Caco-2 (cell line): ENCODE measurements around the genes PRSS53, KAT8, ITGAD, RUSF1 and ZNF267.

DNA sequence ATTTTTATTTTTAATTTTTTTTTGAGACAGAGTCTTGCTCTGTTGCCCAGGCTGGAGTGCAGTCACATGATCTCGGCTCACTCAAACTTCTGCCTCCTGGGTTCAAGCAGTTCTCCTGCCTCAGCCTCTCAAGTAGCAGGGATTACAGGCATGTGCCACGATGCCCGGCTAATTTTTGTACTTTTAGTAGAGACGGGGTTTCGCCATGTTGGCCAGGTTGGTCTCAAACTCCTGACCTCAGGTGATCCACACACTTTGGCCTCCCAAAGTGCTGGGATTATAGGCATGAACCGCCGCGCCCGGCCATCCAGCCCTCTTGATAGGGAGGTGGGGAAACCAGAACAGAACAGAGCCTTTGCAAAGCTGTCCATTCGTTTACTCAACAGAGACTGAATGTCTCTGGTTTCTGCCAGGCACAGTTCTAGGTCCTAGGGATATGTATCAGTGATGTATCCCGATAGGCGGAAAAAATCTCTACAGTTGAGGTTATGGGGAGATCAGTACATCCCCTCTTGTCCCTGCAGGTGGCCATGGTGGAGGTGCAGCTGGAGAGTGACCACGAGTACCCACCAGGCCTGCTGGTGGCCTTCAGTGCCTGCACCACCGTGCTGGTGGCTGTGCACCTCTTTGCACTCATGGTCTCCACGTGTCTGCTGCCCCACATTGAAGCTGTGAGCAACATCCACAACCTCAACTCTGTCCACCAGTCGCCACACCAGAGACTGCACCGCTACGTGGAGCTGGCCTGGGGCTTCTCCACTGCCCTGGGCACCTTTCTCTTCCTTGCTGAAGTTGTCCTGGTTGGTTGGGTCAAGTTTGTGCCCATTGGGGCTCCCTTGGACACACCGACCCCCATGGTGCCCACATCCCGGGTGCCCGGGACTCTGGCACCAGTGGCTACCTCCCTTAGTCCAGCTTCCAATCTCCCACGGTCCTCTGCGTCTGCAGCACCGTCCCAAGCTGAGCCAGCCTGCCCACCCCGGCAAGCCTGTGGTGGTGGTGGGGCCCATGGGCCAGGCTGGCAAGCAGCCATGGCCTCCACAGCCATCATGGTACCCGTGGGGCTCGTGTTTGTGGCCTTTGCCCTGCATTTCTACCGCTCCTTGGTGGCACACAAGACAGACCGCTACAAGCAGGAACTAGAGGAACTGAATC, 4.2 kb downstream of the ORAI3 start:
- PRO-cap = no peak
- RRBS = 80% methylated on average over 3 of the region's 29 CpGs

GRCh38 chr16:30996062-30996855, 11.3 kb downstream of the HSD3B7 start:
- PRO-cap = bidirectional peak, plus-strand start at chr16:30996729, minus-strand start at chr16:30996627
- RRBS = no CpG with 5 or more reads among the region's 27 CpGs

DNA sequence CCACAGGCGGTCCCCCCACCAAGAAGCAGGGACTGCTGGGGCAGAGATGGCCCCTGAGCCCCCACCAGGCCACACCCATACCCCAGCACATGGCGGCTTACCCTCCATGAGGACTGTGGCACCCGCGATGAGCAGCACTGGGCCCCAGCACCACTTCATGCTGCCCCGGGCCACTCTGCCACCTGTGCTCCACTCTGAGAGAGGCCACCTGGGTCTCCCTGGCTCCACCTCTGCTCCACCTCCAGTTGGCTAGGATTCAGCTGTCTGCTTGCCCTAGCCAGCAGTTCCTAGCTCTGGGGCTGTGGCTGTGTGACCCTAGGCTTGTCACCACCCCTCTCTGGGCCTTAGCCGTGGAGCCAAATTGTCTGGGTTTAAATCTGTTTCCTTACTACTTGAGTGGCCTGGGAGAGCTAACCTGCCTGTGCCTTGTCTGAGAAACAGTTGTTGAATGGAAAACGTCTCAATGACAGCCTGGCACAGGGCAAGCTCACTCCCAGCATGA, at the start of gene PRSS53:
Gene PRSS53, minus strand, starts transcription at position 293 of the 502 bp plus-strand sequence.
- PRO-cap = no peak
- RRBS = no CpG with 5 or more reads among the region's 7 CpGs

- PRO-cap = bidirectional peak, plus-strand start at chr16:31117667, minus-strand start at chr16:31117506; bidirectional peak, plus-strand start at chr16:31118059, minus-strand start at chr16:31117894
- RRBS = 4% methylated on average over 17 of the region's 72 CpGs
Measured at GRCh38 chr16:31117334-31118408, at the start of gene KAT8. TSS of gene KAT8 (plus strand) at chr16:31117664.

- PRO-cap = no peak
- RRBS = no CpG with 5 or more reads among the region's 5 CpGs
Measured at GRCh38 chr16:31184724-31185071, 4.8 kb downstream of the FUS start.

DNA sequence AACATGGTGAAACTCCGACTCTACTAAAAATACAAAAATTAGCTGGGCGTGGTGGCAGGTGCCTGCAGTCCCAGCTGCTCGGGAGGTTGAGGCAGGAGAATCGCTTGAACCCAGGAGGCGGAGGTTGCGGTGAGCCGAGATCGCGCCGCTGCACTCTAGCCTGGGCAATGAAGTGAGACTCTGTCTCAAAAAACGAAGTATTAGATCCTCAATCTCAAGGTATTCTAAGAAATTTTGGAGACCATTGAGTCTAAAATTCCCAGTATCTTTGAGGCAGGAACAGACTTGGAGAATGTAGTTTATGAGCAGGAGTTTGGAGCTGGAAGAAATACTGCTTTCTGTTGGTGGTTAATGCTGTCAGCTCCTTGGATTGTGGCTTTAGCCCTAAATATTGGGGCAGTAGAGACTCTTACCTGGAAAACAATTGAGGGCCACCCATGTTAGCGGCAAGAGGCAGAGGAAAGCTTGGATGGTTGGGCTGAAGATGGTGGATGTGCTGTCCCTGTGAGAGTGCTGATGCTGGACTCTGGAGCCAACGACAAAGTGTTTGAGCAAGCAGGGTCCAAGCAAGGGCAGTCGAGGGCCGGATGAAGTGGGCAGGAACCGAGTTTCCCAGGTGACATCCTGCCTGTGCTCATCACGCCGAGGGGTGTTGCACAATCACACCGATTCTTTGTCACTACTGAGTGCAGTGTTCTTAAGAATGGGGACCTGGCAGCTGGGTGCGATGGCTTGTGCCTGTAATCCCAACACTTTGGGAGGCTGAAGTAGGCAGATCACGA, 6.4 kb downstream of the PYCARD start:
- PRO-cap = no peak
- RRBS = no CpG with 5 or more reads among the region's 21 CpGs

DNA sequence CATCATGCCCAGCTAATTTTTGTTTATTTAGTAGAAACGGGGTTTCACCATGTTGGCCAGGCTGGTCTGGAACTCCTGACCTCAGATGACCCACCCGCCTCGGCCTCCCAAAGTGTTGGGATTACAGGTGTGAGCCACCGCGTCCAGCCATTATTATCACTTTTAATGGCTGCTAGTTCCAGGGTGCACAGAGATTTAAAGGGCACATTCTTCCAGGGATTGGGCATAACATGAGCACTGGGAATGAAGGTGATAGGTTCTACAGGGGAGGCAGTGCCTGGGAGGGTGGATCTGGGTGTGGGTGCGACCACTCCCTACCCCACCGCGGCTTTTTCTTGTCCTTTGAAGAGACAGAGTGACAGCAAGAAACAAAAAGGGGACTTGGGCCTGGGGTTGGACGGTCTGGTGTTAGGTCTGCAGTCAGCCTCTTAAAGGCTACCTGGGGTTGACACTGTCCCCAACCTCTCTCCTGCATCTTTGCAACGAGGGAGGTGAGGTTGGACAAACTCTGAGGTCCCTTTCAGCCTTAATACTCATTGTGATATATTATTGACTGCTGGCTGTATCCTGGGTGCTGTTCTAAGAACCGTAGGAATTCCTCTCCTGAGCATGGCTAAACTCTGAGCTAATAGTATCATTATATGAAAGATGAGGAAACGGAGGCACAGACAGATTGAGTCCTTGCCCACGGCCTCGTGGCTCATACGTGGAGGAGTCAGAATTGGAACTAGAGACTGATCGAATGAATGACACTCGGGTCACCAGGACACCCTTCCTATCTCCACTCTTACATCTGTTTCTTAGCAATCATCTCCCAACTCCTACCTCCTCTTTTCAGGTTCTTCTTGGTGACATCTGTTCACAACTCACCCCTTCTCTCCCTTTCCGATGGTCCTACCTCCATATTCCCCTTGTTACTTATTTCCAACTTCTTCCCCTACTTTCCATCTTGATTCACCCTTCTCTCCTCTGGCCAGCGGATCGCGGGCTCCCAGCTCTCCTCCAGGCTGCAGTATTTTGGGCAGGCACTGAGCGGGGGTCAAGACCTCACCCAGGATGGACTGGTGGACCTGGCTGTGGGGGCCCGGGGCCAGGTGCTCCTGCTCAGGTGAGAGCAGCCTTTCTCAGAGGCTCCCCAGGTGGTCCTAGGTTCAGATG, 15.5 kb downstream of the ITGAX start:
- PRO-cap = no peak
- RRBS = no CpG with 5 or more reads among the region's 23 CpGs

DNA sequence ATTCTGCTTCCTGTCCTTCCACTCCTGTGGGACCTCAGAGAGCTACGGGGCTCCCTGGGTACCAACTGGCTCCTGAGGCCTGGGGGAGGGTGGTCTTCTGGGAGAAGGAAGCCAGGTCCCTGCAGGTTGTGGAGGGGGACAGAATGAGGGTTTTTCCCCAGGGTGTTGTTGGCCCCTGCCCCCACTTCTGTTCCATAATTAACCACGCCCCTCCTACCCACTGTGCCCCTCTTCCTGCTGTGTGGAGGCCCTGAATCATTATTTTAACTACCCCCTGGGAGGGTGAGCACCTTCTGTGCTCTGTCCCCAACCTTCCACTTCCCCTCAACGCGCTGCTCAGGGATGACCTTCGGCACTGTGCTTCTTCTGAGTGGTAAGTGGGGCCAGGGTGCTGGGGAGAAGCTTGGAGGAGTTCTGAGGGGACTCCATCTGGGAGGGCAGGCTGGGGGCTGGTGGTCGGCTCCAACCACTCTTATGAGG, at the start of gene ITGAD:
Gene ITGAD, plus strand, starts transcription at position 317 of the 480 bp plus-strand sequence.
- PRO-cap = no peak
- RRBS = no CpG with 5 or more reads among the region's 6 CpGs

- PRO-cap = no peak
- RRBS = no CpG with 5 or more reads among the region's 4 CpGs
Measured at GRCh38 chr16:31429254-31430165, 1.4 kb upstream of the COX6A2 start.

DNA sequence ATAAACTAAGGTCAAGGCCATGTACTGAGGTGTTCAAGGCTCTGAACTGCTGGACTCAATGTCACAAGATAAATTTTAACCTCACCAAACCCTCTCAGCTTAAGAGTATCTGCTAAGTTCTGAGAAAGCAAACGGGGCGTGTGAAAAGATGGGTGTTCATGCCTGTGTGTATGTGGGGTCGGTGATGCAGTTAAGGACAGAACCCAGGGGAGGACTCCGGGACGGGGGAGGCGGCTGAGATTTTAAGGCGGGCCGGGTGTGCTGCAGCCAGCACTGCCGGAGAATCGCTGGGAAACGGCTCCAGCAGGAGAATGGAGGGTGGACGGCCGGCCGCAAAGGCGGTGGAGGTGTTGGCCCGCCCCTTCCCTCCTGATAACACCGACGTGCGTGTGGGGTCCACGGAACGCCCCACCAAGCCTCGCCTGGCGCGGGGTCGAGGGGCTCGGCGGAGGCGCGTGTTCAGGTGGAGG, 754 bp downstream of the ZNF843 start:
- PRO-cap = no peak
- RRBS = 97% methylated on average over 7 of the region's 29 CpGs

DNA sequence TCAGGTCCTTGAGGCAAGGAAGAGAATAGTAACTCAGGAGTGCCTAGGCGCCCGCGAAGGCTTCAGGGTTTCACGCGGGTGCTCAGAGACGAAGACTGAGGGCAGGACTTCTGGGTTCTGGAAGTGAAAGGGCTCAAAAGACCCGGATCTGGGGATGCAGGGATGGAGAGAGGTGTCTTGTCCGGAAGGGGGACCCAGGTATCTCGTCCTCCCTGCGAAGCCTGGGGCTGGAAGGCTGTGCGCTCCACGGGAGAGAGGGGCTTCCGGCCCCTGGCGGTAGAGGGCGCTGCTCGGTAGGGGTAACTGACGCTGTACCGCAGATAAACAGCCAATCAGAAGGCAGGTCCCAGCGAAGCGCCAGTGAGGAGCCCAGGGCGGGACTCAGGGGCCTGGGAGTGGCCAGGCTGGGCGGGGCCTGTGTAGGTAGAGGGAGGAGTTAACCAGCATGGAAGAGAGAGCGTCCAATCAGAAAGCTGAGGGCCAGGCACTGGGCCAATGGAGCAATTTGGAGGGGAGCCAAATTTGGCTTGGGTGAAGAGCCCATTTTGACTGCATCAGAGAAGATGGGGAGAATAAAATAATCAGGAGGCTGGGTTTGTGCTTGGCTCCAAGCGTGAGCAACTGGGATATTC, 802 bp downstream of the TGFB1I1 start:
- PRO-cap = no peak
- RRBS = 94% methylated on average over 6 of the region's 24 CpGs

GRCh38 chr16:31475902-31477031, 4.3 kb downstream of the TGFB1I1 start:
- PRO-cap = bidirectional peak, plus-strand start at chr16:31477164, minus-strand start at chr16:31476984
- RRBS = 4% methylated on average over 15 of the region's 83 CpGs

GRCh38 chr16:31480913-31481373, 2.0 kb upstream of the SLC5A2 start:
- PRO-cap = no peak
- RRBS = no CpG with 5 or more reads among the region's 6 CpGs

DNA sequence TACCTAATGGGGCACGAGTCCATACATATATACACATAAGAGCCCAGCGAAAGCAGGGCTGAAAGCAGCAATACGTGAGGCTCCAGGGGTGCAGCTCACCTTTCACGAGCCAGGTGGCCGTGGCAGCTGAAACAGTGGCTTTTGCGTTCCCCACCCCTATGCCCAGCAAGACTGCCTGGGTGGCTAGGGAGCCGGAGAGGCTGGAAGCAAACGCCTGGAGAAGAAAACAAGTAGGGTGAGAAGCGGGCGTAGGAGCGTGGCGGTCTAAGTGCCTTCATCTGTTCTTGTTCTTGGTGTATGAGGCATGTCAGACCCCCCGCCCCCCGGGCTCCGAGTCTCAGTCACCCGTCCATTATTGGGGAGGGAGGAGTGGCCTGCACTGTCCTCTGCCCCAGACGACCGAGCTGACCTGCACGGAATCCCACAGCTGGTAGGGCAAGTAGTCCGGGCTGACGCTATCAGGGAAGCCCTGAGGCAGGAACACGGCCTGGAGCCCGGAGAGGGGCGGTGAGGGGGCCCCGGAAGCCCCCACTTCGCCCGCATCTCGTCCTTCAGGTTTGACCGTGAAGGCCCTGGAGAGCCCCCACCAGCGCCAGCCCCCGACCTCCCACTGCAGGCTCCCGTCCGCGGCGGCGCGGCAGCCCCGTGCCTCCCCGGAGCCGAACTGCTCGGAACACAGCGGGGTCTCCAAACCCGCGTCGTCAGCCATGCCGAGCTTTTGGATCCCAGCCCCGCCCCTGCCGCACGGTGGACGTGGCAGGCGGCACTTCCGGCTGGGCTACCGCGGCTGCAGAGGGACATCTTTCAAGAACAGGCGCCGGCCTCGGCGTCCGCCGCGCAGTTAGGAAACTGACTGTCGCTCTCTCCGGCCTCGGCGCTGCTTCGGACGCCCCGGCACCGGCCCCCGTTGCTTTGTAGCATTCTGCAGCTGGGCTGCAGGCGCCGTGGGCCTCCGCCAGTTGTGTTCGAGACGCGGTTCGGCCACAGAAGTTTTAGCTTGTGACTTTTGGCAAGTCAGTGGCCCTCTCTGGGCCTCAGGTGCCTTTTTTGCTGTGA, at the start of gene RUSF1:
Gene RUSF1, minus strand, starts transcription at position 727 of the 1,056 bp plus-strand sequence.
- PRO-cap = unidirectional peak, plus-strand start at position 168 of the sequence; bidirectional peak, plus-strand start at position 394 of the sequence, minus-strand start at position 411 of the sequence; bidirectional peak, plus-strand start at position 792 of the sequence, minus-strand start at position 720 of the sequence
- RRBS = 3% methylated on average over 28 of the region's 77 CpGs

DNA sequence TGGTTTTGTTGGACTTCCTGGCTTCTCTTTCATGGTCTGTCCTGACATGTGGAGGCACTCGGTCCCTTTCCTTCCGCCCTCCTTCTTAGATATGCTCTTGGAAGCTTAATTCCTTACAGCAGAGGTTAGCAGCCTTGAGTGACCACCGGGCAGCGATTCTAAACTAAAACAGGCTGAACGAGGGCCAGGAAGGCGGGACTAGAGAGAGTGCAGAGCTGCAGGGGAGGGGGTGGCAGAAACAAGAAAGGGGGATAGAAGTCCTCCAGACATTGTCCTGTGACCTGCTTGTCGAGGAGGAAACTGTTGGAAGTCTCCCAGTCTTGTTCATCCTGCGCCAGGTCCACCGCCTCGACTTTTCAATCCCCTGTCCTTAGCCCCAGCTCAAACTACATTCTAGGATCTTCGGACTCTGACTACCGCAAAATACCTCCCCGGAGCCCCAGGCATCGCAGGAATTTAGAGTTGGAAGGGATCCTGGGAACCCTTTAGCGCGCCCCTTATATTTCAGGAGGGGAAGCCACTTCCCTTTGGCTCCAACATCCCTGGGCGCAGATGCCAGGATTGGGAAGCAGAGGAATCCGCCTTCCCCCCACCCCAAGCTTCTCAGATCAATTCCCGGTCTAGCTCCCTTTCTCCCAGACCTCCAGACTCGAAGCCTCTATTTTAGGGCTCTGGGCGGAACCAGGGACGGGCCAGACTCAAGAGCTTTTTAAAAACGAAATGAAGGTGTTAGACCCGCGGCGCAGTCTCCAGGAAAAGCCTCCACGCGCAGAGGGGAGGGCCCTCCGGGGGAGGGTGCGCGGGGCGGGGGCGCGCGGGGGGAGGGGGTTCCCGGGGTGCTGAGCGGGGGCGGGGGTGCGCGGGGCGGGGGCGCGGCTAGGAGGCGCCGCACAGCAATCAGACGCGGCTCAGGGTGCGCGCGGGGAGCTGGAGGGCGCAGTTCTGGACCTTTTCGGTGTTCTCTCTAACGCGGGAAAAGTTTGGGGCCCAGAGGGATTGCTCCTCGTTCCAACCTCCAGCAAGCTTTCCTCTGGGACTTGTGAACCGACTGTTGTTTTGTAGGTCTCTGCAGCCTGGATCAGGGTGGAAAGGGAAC, 1.4 kb downstream of the AHSP start:
- PRO-cap = no peak
- RRBS = 6% methylated on average over 8 of the region's 56 CpGs

DNA sequence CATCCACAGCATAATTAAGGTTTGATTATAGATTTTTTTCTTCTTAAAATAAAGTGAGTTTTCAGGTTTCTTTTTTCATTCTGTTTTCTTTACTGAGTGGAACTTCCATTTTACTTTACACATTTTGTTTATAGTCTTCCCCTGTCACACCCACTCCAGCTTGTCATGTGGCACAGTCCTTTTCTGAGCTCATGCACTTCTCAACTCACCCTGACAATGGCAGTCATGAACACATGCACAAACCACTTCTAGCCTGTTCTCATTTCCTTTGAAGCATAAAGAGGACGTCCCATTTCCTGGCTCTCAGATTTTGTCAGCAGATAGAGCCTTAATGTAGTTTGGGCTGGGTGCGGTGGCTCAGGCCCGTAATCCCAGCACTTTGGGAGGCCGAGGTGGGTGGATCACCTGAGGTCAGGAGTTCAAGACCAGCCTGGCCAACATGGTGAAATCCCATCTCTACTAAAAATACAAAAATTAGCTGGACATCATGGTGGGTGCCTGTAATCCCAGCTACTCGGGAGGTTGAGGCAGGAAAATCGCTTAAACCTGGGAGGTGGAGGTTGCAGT, 17.3 kb upstream of the KRBOX5 start:
- PRO-cap = no peak
- RRBS = no CpG with 5 or more reads among the region's 6 CpGs

DNA sequence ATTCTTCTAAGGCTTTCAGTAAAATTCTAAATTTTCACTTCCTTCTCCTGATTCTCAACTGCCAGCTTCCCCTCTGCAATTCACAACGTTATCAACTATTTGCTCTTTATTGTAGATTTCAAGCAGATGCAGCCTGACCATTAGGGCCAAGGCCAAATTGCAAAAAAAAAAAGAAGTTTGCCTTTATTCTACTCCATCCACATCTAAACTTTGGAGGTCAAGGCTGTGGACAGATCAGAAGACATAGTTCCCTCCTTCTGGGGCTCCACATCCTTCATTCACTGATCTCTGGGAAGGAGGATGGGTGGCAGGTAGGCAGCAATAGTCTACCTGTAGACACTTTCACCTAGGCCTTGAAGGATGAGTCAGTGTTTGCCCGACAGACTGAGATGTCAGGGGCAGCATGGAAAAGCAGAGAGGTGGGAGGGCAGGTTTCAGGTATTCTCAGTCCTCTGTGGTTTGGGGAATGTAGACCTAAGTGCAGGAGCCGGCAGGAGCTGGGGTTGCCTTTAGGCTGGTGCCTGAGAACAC, 11.4 kb upstream of the KRBOX5 start:
- PRO-cap = no peak
- RRBS = no CpG with 5 or more reads among the region's 3 CpGs

DNA sequence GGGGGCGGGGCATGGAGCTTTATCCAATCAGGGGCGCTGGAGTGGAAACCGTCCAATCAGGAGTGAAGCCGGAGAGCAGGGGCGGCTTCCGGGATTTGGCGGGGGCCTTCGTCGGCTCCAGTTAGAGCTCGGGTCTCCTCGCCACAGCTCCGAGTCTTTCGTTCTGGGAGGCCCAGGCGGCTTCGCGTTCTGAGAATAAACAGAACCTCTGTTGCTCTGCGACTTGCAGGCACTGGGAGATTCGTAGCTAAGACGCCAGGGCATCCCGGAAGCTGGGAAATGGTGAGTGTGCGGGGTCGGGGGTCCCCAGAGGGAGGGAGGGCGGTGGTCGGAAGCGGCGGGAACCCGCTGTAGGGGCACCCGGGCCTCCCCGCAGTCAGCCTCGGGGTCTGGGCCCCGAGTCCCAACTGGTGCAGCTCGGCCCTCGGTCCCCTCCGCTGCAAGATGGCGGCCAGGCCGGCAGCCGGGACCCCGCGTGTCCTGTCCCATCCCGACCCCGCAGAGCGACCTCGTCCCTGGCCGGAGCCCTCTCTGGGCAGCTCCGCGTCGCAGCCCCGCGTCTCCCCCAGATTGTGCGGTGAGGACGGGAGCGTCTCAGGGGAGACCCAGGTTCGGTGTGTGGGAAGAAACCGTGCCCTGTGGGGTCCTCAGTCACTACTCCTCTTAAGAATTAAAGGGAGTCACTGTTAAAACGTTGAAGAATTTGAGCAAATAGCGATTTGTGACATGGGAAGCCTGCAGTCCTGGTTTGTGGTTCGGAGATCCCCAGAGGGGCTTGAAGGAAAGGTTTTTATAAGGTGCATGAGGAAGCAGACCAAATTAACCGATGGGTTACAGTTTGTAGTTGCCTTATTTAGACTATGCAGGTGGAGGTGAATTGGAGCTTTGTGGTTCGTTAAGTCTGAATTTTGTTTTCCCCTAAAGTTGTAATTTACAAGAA, at the start of gene ZNF267:
Gene ZNF267, plus strand, starts transcription at position 120 of the 940 bp plus-strand sequence.
- PRO-cap = bidirectional peak, plus-strand start at position 93 of the sequence, minus-strand start outside the sequence; bidirectional peak, plus-strand start at position 442 of the sequence, minus-strand start at position 402 of the sequence
- RRBS = 2% methylated on average over 22 of the region's 59 CpGs

GRCh38 chr16:32868311-32868662, 192.3 kb upstream of the TP53TG3 start:
- PRO-cap = no peak
- RRBS = no CpG with 5 or more reads among the region's 8 CpGs

DNA sequence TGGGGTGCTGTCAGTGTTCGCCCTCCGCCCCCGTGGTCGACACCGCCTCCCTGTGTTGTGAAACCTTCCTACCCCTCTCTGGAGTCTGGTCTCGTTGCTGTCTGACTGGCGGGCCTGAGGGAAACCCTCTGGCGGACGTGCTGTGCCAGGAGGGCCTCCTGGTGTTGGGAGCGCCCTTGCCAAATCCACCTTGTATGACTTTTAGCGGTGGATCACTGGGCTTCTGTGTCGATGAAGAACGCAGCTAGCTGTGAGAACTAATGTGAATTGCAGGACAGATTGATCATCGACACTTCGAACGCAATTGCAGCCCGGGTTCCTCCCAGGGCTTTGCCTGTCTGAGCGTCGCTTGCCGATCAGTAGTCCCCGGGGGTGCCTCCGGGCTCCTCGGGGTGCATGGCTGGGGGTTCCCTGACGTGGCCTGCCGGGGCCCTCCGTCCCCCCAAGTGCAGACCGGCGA, 703.4 kb downstream of the TP53TG3F start:
- PRO-cap = no peak
- RRBS = 66% methylated on average over 11 of the region's 28 CpGs